Spleen (tissue), 7 donors: Measurements from ENCODE around the genes KIAA1217, ARHGAP21 and PRTFDC1.

DNA sequence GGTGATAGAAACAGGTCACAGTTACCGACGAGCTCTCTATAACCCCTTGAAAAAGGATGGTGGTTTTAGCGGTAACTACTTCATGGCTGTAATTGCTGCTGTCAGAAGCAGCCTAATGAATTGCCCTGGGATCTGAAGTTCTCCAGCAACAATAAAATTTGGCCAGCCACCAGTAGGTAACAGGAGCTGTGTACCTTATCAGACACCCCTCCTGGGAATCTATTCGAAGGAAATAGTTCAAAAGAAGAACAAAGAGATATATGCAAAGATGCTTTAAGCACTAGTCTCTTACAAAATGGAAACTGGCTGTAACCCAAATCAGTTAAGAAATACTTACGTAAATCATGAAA, 1.4 kb downstream of the MSRB2 start:
- PRO-cap, 4 experiments: no peak in any of the 4 experiments
- RAMPAGE, long total RNA, 4 experiments: no peak in any of the 4 experiments

DNA sequence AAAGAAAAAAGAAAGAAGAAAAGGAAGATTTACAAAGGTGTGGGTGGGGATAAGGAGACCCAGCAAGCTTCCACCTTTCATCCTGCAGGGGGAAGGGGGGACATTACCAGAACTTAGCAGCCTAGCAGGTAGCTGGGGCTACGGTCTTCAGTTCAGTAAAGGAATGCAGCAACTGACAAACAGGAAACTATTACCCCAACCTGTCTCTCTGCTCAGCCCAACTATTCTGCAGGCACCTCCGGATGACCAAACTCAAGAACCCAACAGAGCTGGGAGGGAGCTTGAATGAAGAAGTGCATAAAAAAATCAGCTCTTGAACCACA, 18.2 kb upstream of the C10orf67 start:
- PRO-cap, 4 experiments: peak in 1 of 4 experiments; most common plus-strand start position 266 of the sequence (in 1)
- RAMPAGE, long total RNA, 4 experiments: no peak in any of the 4 experiments

GRCh38 chr10:24042023-24042581, 166.8 kb upstream of the KIAA1217 start:
- PRO-cap, 4 experiments: no peak in any of the 4 experiments
- RAMPAGE, long total RNA, 4 experiments: no peak in any of the 4 experiments

- PRO-cap, 4 experiments: no peak in any of the 4 experiments
- RAMPAGE, long total RNA, 4 experiments: no peak in any of the 4 experiments
Measured at GRCh38 chr10:24119907-24120171, 89.1 kb upstream of the KIAA1217 start.

DNA sequence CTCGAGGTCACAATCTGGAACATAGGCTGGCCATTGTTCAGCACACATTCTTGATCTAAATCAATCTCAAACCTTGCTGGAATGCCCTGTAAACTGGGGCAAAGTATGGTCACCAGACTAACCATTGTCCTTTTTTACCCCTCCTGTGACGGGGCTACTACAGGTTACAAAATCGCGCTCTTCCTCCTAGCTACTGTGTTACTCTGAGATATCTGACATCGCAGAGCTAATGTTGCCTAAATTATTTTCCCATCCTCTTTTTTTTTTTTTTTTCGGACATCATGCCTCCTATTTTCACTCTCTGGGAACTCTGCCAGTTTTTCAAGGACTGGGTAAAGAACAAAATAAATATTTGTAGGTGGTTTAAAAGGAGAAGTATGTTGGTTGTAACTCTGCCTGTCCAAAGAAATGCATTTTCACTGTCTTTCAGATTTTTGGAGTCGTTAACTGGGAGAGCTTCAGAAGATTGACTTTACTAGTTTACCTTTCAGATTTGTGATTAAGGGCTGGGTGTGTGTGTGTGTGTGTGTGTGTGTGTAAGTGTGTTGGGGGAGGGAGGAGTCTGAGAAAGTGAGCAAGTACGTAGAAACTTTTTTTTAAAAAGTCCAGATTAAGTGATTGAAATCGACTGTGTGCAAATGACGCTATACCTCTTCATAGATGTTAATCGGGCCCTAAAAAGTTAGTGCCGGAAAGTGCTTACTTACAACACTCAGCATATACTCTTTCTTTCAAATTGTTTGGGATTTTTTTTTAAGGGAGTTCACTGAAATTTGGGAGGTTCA, 881 bp upstream of the KIAA1217 start:
- PRO-cap, 4 experiments: peak in 1 of 4 experiments; most common plus-strand start position 361 of the sequence (in 1)
- RAMPAGE, long total RNA, 4 experiments: no peak in any of the 4 experiments

GRCh38 chr10:24208650-24209863, at the start of gene KIAA1217:
TSS of gene KIAA1217 (plus strand) at chr10:24209138.
- PRO-cap, 4 experiments: peak in 4 of 4 experiments; most common plus-strand start chr10:24208961 (in 4); most common minus-strand start chr10:24209017 (in 3)
- RAMPAGE, long total RNA, 4 experiments: start-site peak on the plus strand in 4 of 4 experiments, at chr10:24208911-24209180 at its widest, 29 to 493 reads per replicate

GRCh38 chr10:24215092-24215795, 6.3 kb downstream of the KIAA1217 start:
- PRO-cap, 4 experiments: no peak in any of the 4 experiments
- RAMPAGE, long total RNA, 4 experiments: no peak in any of the 4 experiments

DNA sequence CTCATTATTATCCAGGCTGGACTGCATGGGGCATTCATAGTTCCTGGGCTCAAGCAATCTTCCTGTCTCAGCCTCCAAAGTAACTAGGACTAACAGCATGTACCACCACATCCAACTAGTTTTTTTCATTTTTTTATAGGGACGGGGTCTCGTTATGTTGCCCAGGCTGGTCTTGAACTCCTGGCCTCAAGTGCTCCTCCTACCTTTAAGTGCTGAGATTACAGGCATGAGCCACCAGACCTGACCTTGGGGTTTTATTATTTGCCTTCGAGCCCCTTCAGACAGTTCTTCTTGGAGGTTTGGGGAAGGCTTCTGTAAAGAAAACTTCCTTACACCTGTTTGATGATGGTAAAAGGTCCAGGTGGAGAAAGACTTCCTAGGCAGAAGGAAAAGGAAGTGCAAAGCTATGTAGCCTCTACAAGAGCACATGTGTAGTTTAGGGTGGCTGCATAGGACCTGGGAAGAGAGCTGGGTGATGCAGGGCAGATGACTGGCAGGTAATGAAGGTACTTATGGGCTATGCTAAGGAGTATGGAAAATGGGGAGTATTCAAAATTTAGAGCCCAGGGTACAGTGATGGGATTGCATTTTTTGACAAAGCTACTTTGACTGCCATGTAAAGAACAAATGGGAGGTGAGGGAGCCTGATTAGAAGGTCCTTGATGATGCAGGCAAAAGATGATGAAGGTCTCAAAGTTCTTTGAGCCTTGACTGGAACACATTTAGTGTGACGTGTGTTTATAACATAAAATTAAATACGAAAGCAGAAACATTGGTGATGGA, 95.6 kb downstream of the KIAA1217 start:
- PRO-cap, 4 experiments: no peak in any of the 4 experiments
- RAMPAGE, long total RNA, 4 experiments: no peak in any of the 4 experiments

DNA sequence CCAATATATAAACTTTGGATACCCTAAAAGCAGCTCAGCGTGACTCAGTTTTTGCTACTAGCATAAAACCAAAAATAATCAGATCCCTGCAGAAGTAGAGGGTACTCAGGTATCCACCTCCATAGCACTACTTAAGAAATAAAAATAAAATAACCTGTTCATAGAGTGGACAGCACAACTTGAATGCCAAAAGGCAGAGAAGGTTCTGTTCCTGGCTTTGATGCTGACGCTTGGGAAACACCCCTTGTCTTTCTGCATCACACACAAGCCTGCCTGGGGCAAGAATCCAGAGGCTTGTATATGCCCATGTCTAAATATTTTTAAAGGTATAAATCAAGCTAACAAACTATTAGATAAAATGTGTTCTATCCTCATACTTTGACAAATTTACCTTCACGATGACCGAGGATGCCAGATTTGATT, 207.3 kb downstream of the KIAA1217 start:
- PRO-cap, 4 experiments: no peak in any of the 4 experiments
- RAMPAGE, long total RNA, 4 experiments: no peak in any of the 4 experiments

- PRO-cap, 4 experiments: peak in 1 of 4 experiments; most common minus-strand start chr10:24451561 (in 1)
- RAMPAGE, long total RNA, 4 experiments: no peak in any of the 4 experiments
Measured at GRCh38 chr10:24451369-24451786, 242.4 kb downstream of the KIAA1217 start.

GRCh38 chr10:24467160-24467605, 256.5 kb downstream of the ARHGAP21 start:
- PRO-cap, 4 experiments: no peak in any of the 4 experiments
- RAMPAGE, long total RNA, 4 experiments: no peak in any of the 4 experiments

- PRO-cap, 4 experiments: no peak in any of the 4 experiments
- RAMPAGE, long total RNA, 4 experiments: no peak in any of the 4 experiments
Measured at GRCh38 chr10:24473282-24473937, 250.3 kb downstream of the ARHGAP21 start.

DNA sequence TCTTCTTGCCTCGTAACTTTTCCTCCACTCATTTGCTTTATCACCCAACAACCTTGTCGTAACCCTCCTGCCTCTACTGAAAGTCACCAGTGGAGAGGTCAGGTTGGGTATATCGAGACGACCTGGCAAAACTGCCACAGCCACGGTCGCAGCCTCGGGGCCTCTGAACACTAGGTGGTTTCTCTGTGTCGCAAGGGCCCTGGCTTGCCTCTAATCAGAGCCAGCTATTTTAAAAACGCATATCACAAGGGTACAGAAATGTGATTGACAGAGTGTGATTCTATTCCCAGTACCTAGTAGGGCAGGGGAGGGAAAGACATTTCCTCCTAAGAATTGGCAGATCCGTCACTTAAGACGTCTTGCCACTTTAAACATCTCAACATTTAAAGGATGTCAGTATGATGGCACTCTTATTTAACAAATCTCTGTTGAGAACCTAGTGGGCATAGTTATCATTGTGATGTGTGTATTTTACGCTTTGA, 197.6 kb downstream of the ARHGAP21 start:
- PRO-cap, 4 experiments: no peak in any of the 4 experiments
- RAMPAGE, long total RNA, 4 experiments: no peak in any of the 4 experiments

- PRO-cap, 4 experiments: no peak in any of the 4 experiments
- RAMPAGE, long total RNA, 4 experiments: start-site peak on the minus strand in 1 of 4 experiments, at chr10:24707972-24708028 at its widest, 5 reads per replicate
Measured at GRCh38 chr10:24707568-24708549, 15.8 kb downstream of the ARHGAP21 start.

DNA sequence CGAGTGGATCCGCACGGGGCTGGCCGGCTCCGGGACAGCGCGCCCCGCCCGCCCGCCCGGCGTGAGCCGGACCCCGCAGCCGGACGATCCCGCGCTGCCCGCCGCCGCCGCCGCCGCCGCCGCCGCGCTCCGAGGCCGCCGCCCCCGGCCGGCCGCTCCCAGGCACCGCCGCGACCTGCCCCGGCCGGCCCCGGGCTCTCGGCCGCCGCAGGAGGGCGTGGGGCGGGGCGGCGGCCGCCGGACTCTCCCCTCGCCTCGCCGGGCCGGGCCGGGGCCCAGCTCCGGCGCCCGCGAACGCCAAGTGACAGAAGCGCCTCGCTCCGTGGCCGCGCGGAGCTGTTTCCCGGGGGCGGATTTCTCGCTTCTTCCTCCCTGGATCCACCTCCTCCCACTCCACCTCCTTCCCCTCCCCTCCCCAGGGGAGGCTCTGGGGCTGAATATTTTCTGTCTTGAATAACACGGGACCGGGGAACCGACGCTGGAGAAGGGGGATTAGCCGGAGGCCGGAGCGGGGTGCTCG, at the start of gene ARHGAP21:
TSS of gene ARHGAP21 (minus strand) at position 312 of the 520 bp plus-strand sequence.
- PRO-cap, 4 experiments: peak in 4 of 4 experiments; most common plus-strand start position 456 of the sequence (in 2); most common minus-strand start position 299 of the sequence (in 2)
- RAMPAGE, long total RNA, 4 experiments: no peak in any of the 4 experiments

DNA sequence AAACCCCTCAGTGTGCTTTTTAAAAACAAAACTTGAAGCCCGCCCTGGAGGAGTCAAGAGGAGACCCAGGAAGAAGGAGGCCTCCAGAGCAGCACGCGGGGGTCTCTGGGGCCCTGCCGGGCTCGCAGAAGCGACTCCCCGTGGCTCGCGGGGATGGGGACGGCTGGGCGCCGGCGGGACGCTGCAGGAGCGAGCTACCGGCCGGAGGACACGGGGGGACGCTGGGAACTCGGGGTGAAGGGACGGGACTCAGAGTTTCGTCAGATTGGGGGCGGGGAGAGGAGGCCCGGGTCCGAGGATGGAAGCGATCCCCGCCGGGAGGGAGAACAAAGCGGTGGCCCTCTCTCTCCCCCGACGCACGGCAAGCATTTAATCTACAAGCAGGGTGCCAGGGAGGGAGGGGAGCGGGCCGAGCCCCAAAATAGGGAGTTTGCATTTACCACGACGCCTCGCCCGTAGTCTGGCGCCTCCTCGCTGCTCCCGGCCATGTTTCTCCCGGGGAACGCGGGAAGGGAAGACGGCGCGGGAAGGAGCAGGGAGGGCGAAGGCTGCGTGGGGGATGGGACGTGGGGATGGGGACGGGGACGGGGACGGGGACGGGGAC, at the start of gene PRTFDC1:
TSS of gene PRTFDC1 (minus strand) at position 519 of the 604 bp plus-strand sequence.
- PRO-cap, 4 experiments: peak in 3 of 4 experiments; most common plus-strand start position 263 of the sequence (in 3); most common minus-strand start position 210 of the sequence (in 2)
- RAMPAGE, long total RNA, 4 experiments: start-site peak on the plus strand in 1 of 4 experiments, centred at position 272 of the sequence, 8 reads per replicate; start-site peak on the minus strand in 4 of 4 experiments, centred at positions 506 to 508 of the sequence, 15 to 22 reads per replicate

GRCh38 chr10:24952692-24953225, 353 bp upstream of the PRTFDC1 start:
- PRO-cap, 4 experiments: peak in 3 of 4 experiments; most common plus-strand start chr10:24952946 (in 1); most common minus-strand start chr10:24952858 (in 2)
- RAMPAGE, long total RNA, 4 experiments: no peak in any of the 4 experiments

GRCh38 chr10:24958576-24959025, 6.2 kb upstream of the PRTFDC1 start:
- PRO-cap, 4 experiments: no peak in any of the 4 experiments
- RAMPAGE, long total RNA, 4 experiments: no peak in any of the 4 experiments

DNA sequence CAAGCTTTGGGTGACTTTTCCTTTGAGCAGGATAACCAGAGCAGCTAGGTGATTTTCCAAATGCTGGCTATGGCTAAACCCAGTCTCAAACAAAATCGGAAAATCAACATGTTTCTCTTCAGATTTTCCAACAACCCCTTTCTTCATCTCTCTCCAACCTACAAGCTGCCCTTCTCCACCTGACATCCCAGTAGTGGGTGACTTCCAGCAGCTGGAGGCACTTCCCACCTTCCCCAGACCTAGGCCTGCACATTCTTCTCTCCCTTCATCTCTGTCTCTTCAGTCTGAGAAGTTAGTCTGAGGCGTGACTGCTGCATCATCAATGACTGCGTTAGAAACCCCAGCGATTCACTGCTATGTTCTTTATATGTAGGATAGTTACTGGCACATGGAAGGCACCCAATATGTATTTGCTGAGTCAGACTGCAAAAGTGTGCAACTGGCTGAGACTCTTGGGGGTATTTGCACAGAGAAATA, 45.2 kb downstream of the THNSL1 start:
- PRO-cap, 4 experiments: no peak in any of the 4 experiments
- RAMPAGE, long total RNA, 4 experiments: no peak in any of the 4 experiments

GRCh38 chr10:26407344-26407846, 30.7 kb upstream of the APBB1IP start:
- PRO-cap, 4 experiments: no peak in any of the 4 experiments
- RAMPAGE, long total RNA, 4 experiments: no peak in any of the 4 experiments